ENCODE measurements around the gene CPA2.

DNA sequence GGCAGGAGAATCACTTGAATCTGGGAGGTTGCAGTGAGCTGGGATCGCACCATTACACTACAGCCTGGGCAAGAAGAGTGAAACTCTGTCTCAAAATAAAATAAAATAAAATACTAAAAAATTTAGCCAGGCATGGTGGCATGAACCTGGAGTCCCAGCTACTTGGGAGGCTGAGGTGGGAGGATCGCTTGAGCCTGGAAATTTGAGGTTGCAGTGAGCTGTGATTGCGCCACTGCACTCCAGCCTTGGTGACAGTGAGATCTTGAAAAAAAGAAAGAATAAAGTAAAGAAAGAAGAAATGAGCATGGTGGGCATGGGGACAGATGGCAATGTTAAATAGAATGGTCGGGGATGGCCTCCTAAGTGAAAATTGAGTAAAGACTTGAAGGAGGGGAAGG, 26.4 kb upstream of the GARIN1A start:
- PRO-cap, 2 experiments = no peak in any of the 2 experiments

GRCh38 chr7:128755747-128756833, 16.9 kb downstream of the CALU start:
- PRO-cap, 2 experiments = no peak in any of the 2 experiments

DNA sequence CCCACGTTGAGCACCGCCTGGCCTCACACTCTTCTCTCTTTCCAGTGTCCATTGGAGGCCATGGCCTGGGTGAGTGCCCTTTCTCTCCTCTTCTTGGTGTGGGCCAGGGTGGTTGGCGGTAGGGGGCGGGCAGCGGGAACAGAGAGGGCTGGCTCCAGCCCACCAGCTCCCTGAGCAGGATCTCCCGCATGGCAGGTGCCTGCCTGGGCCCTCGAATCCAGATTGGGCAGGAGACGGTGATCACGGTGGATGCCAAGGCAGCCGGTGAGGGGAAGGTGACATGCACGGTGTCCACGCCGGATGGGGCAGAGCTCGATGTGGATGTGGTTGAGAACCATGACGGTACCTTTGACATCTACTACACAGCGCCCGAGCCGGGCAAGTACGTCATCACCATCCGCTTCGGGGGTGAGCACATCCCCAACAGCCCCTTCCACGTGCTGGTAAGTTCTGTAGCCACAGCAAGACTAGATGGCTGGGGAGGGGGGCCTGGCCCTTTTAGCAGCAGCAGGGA, 13.5 kb upstream of the ATP6V1F start:
- PRO-cap, 2 experiments = no peak in any of the 2 experiments

- PRO-cap, 2 experiments = no peak in any of the 2 experiments
Measured at GRCh38 chr7:128851053-128851998, 11.3 kb upstream of the ATP6V1F start.

GRCh38 chr7:128853260-128854045, 9.2 kb upstream of the ATP6V1F start:
- PRO-cap, 2 experiments = no peak in any of the 2 experiments

DNA sequence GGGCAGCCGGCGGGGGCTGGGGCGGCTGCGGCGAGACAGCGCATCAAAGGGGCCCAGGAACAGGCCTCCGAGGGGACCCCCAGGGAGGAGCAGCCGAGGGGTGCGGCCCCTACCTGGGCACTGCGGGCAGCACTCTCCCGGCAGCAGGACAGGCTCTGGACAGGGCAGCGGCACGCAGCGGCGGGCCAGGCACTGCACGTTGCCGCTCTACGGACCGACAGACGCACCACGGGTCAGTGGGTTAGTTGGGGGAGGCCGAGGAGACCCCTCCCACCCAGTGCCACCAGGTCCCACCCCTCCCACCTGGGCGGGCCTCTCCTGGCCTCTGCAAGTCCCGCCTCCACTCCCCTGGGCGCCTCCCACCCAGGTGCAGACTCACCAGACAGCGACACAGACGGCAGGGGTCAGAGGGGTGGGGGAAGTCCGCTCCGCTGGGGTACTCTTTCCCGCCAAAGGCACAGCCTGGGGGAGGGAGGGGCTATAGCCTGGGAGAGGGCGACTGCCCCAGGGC, 19.4 kb downstream of the KCP start:
- PRO-cap, 2 experiments = no peak in any of the 2 experiments

DNA sequence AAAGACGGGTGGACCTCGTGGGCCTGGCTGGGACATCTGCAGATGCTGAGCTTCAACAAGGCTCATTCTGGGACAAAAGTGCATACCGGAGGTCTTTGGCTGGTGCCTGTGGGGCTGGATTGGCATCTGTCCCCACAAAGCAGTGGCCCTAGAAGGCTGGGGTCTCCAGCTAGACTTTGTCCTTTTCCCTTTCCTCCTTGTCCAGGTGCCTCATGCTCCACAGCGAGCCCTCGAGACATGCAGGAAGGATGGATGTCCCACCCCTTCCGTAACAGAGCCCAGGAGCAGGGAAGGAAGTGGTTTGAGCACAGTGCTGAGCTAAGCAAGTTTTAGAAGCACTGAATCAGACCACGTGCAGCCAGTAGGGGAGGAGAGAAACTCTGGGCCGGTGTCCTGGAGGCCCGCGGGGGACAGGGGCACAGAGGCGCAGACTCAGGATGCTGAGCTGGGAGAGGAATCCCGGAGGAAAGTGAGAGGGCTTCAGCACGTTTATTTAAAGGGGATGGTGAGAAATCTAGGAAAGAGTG, 4.6 kb upstream of the IRF5 start:
- PRO-cap, 2 experiments = no peak in any of the 2 experiments

DNA sequence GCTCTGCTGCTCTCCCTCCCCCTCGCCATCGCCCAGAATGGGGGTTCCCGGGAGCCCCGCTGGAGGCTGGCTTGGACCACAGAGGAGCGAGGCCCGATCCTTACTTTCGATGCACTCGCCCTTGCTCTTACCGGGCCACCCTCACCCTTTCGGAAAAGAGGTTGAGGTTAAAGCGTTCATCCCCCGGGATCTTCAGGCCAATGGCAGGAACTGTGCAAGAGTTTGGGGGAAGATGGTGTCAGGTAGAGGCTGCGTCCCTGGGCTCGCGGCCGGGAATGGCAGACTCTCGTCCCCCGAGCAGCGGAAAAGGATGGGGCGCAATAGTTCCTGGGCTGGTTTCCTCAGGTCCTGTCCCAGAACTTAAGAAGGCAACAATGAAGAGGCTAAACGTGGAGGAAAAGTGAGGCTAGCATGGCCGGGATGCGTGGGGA, 673 bp downstream of the IRF5 start:
- PRO-cap, 2 experiments = no peak in any of the 2 experiments

DNA sequence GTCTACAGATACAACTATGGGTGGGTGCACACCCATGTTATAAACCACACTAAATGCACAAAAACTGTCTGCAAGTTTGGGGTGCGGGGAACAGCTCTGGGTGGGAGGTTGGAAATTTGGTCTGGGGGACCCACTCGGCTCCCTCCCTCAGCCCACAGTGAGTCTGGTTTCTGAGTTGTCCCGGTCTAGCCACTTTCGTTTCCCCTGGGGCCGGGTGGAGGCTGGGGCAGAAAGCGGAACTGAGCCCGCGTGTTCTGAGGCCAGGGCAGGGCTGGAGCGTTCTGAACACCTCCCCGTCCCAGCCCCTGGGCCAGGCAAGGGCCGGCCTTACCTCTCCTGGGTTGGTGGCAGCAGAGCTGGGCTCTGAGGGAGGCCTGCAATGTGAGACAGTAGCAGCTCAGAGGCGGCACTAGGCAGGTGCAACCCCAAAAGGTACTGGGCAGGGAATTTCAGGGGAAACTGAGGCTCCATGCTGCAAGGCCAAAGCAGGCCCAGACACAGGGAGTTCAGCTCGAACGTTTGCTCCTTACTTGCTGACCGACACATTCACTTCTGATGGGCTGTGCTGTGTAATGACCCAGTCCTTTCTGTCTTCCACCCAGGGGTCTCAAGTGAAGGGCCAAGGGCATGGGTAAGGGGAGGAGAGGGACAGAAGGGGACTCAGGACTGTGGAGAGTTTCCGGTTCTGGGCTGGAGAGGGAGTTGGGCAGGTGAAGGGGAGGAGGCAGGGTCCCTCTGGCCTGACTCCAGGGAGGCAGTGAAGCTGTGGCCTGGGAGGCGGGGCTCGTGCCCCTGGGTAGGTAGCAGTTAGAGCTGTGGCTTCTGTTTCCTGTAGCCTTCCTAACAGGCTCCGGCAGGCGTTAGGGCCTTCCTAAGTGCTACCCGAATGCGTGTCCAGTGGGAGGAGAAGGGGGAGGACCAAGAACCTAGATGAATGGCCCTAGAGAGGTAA, 3.0 kb downstream of the IRF5 start:
- PRO-cap, 2 experiments = peak in 1 of 2 experiments; most common minus-strand start position 156 of the sequence (in 1)

DNA sequence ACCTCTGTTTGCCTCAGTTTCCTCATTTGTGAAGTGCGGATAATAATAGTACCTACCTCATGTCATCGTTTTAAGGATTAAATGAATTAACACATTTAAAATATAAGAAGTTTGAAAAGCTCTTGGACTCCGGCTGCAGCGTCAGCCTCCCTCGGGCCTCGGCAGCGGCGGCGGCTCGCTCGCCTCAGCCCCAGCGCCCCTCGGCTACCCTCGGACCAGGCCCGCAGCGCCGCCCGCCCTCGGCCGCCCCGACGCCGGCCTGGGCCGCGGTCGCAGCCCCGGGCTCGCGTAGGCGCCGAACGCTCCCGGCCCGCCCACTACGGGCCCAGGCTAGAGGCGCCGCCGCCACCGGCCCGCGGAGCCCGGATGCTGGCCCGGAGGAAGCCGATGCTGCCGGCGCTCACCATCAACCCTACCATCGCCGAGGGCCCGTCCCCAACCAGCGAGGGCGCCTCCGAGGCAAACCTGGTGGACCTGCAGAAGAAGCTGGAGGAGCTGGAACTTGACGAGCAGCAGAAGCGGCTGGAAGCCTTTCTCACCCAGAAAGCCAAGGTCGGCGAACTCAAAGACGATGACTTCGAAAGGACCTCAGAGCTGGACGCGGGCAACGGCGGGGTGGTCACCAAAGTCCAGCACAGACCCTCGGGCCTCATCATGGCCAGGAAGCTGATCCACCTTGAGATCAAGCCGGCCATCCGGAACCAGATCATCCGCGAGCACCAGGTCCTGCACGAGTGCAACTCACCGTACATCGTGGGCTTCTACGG, 18.2 kb upstream of the TSPAN33 start:
- PRO-cap, 2 experiments = no peak in any of the 2 experiments

- PRO-cap, 2 experiments = no peak in any of the 2 experiments
Measured at GRCh38 chr7:129612721-129613513, 1.4 kb downstream of the NRF1 start.

GRCh38 chr7:129705464-129705953, 94.0 kb downstream of the NRF1 start:
- PRO-cap, 2 experiments = no peak in any of the 2 experiments

DNA sequence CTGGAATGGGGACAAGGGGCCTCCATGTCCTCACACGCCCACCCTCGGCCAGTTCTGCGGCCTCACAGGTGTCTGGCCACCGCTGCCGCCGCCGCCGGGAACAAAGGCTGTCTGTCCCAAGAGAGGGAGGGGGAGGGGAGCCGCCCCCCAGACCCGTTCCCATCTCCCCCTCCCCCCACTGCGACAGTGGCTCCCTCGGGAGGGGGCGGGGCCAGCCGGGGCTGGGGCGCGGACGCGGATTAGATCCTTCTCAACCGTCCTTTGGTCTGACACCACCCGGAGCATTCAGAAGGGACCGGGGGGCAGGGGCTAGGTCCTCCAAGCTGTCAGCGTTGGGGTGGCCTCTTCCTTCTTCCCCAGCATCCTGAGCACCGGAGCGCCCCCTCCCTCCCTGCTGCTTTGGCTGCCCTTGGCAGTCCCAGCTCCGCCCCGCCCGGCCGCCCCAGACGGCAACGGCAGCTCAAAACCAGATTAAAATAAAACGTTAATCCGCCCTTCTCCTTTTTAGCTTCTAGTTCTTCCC, 169.3 kb downstream of the NRF1 start:
- PRO-cap, 2 experiments = no peak in any of the 2 experiments

DNA sequence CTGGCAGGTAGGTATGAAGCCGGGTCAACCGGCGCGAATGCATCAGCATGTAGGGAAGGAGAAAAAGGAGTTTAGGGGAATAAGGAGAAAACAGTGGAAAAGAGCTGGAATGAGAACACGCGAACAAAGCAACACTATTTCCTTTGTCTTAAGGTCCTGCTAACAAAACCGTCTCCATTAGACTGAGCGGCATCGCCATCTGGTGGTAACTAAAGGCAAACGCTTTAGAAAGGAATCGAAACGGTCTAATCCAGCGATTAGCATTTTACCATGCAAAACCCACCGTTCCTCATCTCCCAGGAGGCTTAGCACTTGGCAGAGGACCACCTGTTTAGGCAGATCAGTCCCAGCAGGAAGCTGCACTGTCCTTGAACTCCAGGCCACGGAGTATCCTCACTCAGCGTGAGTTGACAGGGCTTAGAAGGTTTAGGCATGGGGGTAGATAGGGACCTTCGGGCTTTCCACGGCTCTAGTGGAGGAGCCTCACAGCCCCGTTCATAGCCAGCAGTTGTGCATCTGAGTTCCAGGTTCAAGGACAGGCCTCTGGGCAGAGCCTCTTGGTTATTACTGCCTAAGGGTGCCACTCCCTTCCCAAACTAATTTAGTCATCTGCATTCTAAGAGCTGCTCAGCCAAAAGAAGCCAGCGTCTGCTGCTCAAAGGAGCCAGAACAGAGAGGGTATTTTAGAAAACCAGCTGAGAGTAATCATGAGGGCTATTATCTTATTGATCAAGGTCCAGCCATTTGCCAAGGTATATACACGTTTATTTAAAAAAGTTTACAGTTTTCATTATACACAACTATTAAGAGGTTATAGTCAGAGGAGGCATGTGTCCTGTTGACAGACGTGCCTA, 122.5 kb downstream of the UBE2H start:
- PRO-cap, 2 experiments = no peak in any of the 2 experiments

GRCh38 chr7:129950965-129951879, 1.5 kb downstream of the UBE2H start:
- PRO-cap, 2 experiments = peak in 1 of 2 experiments; most common plus-strand start chr7:129951572 (in 1); most common minus-strand start chr7:129951477 (in 1)

DNA sequence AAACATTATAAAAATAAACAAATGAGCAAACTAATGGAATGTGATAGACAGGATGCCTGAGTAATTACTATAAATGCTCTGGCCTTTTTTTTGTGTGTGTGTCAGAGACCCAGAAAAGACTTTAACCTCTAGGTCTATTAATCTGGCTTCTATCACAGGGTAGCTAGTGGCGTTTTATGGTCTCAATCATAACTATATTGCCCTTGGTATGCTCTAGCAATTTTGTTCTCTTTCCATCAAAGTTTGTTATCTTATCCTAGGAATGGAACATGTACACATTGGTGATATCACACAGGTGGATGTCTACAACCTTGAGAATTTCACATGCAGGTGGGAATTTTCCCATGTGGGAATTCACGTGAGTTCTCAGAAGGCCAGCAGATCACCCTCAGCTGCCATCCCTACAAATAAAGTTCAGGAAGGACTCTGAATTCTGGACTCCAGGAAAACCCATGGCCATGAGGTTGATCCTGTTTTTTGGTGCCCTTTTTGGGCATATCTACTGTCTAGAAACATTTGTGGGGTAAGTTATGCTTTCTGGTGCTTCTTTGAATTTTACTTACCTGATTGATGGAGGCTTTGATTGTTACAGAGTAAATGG, at the start of gene CPA2:
Gene CPA2, plus strand, starts transcription at position 434 of the 601 bp plus-strand sequence.
- PRO-cap, 2 experiments = no peak in any of the 2 experiments

DNA sequence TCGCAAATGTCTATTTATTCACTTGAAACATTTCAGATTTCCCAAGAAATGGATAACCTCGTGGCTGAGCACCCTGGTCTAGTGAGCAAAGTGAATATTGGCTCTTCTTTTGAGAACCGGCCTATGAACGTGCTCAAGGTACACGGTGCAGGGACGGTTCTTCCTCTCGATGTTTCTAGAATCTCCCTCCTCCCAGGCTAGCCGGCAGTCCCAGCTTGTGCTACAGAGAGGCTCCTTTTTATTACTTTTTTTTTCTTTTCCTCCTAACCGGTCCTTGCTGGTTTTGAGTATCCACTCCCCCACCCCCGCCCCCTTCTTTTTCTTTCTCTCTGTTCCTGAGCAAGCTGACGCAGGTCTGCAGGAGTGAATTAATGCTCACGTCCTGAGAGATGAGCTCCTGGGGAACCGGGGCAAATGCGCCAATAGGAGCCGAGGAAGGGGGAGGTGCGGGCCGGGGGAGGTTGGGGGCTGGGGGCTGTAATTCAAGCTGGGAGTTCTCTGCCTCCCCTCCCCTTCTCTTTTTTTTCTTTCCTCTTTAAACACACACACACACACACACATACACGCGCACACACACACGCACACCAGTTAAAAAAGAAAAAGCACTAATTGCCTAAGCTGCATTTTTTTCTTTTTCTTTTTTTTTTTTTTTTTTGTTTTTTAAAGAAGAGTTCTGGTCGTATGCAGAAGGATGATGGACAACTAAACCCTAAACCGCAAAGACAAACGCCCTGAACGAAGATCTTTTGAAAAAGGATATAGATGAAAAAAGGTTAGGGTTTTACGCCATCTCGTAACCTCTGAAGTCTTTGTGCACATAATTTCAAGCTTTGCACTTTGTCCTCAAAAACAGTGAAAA, 6.6 kb downstream of the CPA2 start:
- PRO-cap, 2 experiments = no peak in any of the 2 experiments

DNA sequence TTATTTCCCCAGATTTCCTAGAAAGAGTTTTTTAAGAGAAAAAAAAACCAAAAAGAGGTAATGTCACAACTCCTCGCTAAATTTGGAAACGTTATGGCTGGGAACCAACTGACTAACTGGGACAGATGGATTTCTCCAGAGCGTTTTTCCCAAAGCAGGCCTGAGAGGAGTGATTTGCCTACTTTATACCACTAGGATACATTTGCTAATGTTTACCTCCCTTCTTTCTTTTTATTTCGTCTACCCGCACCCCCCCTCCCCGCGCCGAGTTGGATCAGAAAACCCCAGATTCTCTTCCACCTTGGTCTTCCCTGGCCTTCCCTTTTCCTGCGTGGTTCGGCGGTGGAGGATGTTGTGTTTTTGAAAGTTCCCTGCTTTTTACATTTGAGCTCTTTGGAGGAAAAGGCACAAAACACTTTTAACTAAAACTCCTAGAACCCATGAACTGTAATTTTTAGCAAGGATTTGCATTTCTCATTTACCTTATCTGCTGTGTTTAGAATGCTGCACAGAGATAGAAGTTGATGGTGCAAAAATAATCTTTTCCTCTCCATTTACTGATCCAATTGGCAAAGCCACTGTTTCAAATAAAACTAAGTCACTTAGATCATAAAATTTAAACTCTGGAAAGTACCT, 7.4 kb downstream of the CPA2 start:
- PRO-cap, 2 experiments = no peak in any of the 2 experiments

DNA sequence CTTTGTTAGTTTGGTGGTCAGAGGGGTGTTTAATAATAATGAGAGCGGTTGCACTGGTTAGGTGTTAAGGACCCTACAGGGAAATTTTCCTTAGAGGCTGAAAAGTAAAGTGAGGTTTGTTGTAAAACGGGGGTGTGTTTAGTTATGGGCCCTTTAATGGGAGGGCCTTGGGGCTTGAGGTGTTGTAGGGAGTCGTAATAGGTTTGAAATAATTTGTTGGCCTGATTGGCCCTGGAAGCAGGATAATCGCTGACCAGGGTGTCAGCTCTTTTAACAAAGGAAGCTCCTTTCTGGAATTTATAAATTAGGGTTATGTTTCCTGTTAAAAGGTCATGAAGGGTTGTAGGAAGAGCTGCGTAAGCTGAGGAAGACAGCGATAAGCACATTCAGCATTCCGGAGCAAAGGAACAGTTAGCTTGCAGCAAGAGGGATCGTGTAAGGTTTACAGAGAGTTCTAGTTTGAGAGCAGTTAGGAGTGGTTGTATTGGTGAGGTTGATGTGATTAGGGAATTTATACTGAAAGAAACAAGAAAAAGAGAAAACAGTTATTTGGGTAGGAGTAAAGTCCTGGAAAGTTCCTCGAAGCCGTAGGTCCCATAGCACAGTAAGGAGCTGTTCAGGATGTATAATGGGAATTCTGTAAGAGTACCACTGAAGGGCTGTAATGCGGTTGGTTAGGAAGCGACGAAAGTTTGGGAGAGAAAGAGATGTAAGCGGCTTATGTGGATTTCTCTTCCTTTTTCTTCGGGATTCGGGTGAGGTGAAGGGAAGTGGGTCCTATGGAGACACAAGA, 21.4 kb downstream of the CPA4 start:
- PRO-cap, 2 experiments = no peak in any of the 2 experiments

DNA sequence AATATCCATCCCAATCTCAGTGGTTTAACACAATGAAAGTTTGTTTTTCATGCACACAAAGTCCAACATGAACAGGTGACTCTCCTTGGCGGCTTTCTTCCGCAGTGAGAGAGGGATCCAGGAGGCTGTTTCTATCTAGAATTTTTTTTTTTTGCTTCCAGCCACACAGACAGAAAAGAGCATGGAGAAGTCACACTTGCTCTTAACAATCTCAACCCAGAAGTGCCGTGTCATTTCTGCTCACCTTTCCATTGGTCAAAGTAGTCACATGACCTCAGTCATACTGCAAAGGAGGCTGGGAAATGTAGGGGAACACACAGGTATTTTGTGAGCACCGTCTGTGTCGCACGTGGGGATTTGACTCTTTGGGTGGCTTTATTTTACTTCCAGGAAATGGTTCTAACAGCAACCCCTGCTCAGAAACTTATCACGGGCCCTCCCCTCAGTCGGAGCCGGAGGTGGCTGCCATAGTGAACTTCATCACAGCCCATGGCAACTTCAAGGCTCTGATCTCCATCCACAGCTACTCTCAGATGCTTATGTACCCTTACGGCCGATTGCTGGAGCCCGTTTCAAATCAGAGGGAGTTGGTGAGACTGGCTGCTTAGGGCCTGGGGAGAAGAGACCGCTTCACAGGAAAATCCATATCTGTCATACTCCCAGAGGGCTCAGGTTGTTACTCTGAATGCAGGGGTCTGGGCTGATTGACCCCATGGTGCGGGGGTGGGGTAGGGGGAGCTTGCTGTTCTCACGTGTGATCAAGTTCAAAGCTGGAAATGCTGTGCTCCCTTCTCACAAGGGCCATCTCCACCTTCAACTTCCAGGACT, 13.1 kb upstream of the CPA1 start:
- PRO-cap, 2 experiments = no peak in any of the 2 experiments

Measured in cerebral cortex (tissue), 2 donors.